Hair follicle dermal papilla cell (primary cell): ENCODE measurements around a stretch of chr15.

DNA sequence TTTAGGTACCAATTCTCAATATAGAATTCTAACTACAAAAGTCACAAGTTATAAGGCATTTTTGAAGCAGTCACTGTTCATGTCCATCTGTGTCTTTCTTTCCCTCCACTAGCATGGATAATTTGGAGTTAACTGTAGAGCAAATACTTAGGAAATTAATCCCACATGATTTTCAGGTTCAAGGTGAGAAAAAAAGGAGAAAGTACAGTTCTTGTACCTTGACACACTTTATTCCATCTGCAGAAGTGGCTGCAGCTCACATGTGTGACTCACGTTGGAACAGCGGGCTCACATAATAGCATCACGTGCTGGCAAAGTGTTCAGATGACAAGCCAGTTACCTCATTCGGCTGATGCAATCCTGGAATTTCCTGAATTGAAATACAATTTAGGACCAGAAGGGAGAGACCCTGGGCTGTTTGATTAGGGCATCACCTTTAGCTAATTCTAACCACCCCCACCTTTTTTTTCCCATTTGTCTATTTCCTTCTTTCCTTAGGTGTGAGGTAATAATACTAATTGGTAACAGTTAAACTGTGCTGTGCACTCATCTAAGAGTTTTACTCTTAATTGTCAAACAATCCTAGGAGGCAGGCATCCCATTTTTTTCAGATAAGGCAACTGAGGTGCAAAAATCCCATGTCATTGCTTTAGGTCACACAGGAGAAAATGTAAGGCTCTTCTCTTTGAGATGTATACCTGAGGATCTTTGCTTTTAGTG lies 47.1 kb upstream of the NEDD4 start:
- CAGE, long polyA plus RNA: no peak

DNA sequence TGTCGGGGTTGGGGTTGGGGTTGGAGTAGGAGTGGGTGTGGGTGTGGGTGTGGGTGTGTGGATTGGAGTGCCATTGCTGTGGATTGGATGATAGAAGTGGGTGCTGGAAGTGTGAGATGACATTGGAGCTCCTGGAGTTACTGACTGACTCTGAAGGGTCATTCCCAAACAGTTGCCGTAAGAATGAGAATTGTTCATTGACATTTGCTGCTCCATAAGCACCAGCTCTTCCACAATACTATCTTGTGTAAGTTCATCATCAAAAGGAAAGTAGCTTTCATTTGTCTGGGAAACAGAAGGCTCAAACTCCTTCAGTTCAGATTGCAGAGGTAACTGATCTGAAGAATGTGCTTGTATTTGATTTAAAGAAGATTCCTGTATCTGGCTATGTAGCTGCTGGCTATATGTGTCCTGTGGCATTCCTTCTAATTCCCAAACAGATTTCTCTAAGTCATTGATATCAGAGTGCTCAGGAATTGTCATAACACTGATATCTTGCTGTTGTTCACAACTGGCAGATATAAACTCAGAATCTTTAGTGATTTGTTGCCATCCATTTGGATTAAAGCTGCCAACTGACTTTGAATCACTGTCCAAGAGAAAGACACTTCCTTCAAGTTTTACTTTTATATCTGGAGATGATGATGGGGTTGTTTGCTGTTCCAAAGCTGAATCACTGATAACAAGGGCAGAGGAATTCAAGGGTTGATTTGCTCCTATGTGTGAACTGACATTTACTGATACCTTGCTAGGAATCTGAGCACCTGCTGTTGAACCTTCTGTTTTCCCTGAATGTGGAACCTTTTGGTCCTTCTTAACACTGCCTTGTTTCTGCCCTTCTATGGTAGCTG lies 101.6 kb upstream of the NEDD4 start:
- CAGE, long polyA plus RNA: no peak

GRCh38 chr15:56132849-56133630 lies 110.6 kb downstream of the RFX7 start:
- CAGE, long polyA plus RNA: no peak

DNA sequence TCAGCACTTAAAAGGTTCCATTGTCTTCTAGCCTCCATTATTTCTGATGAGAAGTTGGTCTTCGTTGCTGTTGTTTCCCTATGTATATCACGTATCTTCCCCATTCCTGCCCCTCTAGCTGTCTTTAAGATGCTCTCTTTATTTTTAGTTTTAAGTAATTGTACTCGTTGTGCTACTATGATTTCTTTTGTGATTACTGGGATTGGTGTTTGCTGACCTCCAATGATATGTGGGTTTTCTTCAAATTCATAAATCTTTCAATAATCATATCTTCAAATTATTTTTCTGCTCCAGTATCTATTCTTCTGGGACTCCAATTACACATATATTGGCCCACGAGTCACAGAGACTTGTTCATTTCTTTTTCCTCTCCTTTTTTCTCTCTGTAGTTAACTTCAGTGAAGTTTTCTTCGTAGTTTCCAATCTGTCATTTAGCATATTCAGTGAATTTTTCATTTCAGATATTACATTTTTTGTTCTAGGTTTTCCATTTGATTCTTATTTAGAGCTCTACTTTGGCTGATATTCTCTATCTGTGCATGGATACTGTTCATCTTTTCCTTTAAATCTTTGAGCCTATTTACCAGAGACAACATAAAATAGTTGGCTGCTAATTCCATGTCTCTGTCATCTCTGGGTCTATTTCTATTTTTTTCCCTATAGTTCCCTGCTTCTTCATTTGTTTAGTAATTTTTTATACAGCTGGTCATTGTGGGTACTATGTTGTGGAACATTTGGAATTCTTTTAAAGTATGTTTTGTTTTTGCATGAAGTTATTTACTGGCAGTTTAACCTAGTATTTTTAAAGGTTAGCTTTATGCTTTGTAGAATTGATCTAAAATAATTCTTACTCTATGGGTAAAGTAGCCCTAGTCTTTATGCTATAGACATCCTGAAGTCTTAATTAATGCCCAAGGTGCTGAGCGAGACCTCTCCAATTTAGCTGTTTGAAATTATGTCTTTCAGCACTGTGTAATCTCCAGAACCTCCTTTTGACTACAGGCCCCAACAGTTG lies 21.2 kb downstream of the RFX7 start:
- CAGE, long polyA plus RNA: no peak

GRCh38 chr15:56719169-56719597 lies 14.1 kb downstream of the ZNF280D start:
- CAGE, long polyA plus RNA: no peak

DNA sequence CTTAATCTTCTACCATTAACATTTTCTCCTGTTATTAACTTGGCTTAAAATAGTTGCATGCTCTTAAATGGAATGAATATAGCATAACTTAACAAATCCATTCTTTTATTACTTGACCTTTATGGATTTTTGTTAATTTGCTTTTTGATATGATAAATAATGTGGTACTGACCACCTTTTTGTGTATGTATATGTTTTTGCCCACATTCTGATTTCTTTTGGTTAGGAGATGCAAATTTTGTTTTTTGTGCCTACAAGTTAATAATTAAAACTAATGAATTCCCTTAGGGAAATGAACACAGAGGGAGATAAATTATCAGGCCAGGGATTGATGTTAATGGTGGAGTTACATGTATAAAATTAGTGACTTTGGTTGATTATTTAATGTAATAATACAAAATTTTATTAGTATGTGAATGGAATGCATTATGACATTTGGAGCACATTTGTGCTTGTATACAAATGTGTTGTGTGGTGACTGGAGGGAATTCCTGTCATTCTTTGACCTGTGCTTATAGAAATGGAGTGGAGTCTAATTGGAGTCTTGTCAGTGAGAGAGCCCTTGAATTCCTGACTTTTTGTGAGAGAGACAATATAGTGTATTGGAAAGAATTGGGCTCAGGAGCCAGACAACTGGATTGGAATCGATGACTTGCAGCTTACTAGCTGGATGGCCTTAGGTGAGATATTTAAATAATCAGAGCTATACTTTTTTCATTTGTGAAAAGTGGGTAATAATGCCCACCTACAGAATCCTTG lies 9.2 kb downstream of the TCF12 start:
- CAGE, long polyA plus RNA: no peak

DNA sequence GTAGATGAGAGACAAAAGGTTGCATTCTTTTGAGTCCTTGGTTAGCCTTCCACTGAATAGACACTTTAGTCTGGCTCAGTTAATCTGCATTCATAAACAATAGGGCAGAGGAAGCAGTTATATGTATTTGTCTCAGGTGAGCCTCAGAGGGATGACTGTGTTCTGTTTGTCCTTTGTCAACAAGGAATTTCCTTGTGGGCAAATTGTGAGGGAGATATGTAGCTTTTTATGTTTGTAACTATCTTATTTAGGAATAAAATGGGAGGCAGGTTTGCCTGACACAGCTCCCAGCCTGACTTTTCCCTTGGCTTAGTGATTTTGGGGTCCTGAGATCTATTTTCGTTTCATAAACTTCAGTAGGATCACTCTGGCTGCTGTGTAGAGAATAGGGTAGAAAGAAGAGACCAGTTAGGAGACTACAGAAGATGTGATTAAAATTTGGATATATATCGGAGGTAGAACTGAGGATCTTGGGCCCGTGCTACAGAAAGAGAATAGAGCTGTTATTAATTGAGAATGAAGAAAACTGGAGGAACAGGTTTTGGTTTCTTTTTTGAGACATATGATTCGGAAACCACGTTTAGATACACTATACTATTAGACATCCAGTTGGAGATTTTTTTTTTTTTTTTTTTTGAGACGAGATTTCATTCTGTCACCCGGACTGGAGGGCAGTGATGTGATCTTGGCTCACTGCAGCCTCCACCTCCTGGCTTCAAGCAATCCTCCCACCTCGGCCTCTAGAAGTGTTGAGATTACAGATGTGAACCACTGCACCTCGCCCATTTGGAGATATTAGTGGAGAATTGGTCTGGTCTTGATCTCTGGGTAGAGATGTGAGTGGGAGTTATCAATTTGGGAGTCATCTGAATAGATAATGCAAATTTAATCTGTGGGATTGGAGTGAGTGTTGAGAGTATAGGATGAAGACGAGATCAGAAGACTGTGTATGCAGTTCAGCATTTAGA lies 50.8 kb downstream of the TCF12 start:
- CAGE, long polyA plus RNA: no peak

DNA sequence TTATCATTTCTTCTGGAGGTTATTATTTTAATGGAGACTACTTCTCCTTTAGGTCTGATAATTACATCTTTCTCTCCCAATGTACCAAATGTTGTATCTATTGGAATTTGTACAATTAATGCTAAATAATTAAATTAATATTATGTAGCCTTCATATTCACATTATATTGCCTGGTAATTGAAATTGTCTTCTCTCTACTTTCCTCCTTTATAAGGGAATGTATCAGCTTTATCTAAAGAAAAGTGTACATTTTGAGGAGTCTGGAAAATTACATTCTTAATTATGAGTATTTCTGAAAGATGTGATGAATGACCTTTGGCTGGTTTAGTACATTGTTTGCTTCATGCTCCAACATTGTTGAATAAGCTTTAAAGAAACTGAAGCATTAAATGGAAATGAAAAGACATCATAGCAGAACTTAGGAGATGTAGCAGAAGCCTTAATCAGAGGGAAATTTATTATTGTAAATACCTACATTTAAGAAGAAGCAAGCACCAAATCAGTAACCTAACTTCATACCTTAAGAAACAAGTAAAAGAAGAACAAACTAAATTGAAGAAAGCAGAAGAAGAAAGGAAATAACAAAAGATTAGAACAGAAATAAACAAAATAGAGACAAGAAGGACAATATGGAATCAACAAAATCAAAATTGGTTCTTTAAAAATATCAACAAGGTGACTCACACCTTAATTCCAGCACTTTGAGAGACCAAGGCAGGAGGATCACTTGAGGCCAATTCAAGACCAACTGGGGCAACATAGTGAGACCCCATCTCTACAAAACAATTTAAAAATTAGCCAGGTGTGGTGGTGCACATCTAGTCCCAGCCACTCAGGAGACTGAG lies 191.1 kb upstream of the CGNL1 start:
- CAGE, long polyA plus RNA: no peak

DNA sequence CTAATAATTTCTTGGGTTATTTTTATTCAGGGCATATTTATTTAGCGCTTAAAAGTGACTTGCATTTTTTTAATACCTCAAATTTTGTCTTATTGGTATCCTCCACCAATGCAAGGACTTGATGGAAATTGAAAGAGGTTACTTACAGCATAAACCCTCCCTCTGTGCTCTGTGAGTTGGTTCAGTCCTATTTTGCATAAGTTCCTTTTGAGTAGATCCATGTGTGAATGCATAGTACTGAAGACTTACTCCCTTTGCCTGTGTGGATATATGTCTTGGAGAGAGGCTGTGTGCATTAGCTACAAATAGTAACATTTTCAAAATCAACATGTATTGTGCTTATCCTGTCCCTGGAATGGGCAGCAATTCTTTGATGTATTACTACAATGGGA lies 157.1 kb upstream of the CGNL1 start:
- CAGE, long polyA plus RNA: no peak

GRCh38 chr15:57324364-57324916 lies 51.9 kb upstream of the CGNL1 start:
- CAGE, long polyA plus RNA: no peak

- CAGE, long polyA plus RNA: no peak
These were observed 48.3 kb upstream of the CGNL1 start for GRCh38 chr15:57327918-57328451.

DNA sequence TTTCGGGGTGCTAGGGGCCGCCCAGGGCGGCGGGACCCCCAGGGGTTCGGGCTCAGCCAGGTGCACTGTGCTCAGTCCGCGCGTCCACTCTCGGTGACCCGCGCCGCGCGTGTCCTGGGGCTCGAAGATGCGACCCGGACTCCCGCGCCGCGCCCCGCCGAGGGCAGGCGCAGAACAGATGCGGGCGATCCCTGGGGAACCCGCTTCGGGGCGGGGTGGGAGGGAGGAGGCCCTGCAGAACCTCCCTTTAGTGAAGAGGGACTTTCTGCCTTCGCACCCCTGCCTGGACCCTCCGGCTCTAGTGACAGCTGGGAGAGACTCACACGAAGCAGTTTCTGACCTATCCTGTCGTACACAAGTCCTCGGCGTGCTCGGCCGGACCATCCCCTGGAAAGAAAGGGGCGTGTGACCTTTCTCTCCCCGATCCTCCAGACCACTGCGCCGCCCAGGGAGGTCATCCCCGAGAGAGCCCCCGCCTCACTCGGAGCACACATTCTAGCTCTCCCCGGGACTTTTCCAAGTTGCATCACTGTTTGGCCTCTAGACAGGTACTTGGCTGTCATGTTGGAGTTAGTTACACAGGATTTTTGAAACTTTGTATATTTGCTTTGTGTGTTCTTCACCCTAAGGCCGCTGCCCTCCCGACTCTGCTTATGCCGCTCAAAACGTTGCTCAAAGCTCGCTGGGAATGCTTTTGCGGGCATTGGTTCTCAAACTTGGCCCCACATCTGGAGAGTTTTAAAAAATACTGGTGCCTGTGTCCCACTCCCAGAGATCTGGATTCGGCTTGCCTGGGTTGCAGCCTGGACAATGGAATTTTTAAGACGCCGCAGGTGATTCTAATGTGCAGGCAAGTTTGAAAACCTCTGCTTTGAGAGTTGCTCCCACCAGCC lies 559 bp downstream of the CGNL1 start:
- CAGE, long polyA plus RNA: no peak

- CAGE, long polyA plus RNA: no peak
These were observed 1.2 kb downstream of the CGNL1 start for GRCh38 chr15:57377511-57377803.

- CAGE, long polyA plus RNA: no peak
These were observed 12.1 kb downstream of the CGNL1 start for GRCh38 chr15:57388214-57388895.

DNA sequence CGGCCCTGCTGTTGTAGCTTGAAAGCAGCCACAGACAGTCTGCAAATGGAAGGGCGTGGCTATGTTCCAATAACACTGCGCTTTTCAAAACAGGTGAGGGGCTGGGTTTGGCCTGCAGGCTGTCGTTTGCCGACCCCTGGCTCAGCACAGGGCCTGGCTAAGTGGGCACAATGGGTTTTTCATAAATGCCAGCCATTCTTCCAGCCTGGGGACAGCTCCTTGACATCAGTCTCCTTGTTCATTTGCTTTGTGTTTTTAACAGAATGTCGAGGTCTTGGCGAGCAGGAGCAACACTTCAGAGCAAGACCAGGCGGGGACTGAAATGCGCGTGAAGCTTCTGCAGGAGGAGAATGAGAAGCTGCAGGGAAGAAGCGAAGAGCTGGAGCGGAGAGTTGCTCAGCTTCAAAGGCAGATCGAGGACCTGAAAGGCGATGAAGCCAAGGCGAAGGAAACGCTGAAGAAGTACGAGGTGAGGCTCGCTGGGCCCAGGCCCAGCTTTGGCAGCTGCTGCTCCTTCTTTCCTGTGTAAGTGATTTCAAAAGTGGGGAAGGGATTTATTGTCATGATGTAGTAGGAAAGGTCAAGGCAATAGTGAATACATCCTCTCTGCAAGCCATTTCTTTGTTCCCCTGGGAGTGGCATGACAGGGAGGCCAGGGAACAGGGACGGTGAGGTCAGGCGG lies 75.0 kb upstream of the MYZAP start:
- CAGE, long polyA plus RNA: no peak

GRCh38 chr15:57562146-57562614 lies 29.5 kb upstream of the MYZAP start:
- CAGE, long polyA plus RNA: no peak

DNA sequence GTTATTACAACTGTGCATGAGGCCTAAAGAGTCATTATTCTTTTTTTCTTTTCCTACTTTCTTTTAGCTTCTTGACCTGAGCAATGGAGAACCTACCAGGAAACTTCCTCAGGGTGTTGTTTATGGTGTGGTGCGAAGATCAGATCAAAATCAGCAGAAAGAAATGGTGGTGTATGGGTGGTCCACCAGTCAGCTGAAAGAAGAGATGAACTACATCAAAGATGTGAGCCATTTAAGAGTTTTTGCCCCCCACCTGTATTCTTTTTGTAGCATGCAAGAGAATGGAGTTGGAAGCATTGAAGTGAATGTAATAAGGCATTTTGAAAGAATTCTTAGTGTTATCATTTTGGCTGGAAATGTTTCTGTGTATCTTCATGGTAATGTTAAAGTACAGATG lies 26.3 kb downstream of the MYZAP start:
- CAGE, long polyA plus RNA: no peak

DNA sequence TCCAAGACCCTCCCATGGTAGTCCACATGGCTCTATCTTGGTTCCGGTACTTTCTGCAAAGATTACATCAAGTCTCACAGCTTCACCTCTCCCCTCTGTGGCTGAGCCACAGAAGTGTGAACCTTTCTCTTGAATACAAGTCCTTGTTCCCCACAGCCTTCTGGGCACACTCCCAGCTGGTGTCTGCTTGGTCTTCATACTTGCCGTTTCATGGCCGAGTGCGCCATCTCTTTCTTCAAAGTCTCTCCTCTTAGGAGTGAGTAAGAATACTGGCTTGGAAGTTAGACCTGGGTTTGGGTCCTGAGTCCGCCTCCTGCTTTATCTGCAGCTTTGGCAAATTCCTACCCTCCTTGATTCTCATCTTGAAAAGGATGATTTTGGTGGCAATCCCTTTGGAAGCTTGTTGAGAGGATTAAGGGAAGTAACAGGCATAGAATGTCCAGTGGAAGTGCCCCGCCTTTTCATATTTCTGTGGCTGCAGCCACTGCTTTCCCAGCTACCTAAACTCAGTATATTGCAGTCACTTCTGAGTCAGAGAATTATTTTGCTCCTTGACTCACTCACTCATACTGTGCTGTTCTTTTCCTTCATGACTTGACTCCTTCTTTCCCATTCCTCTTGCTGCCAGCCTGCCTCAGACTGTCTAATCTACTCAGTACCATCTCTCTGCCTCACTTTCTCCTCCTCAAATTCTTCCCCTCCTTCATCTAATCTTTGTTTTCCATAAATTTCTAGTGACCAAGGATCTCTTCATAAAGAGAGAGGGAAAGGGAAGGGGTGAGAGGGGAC lies 26.6 kb upstream of the POLR2M start:
- CAGE, long polyA plus RNA: no peak

DNA sequence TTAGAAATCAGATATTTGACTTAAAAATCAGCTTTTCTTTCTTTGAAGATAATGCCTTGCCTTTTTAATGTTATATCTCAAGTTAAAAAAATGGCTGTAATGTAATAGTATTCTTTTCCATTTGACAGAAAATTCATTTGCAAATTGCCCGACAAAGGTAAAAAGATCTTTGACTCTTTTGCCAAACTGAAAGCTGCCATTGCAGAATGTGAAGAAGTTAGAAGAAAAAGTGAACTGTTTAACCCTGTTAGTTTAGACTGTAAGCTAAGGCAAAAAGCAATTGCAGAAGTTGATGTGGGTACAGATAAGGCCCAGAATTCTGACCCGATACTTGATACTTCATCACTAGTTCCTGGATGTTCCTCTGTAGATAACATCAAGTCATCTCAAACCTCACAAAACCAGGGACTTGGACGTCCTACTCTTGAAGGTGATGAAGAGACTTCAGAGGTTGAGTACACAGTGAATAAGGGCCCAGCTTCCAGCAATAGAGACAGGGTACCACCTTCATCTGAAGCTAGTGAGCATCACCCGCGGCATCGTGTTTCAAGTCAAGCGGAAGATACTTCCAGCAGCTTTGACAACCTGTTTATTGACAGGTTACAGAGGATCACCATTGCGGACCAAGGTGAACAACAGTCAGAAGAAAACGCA lies 2.2 kb downstream of the POLR2M start:
- CAGE, long polyA plus RNA: no peak

- CAGE, long polyA plus RNA: no peak
These were observed 151.0 kb downstream of the ALDH1A2 start for GRCh38 chr15:57914288-57915129.